RPMI7951 (cell line): ENCODE measurements around the gene KLHL7.

- RAMPAGE, long total RNA = no peak
Observed at GRCh38 chr7:22212232-22212800, 144.6 kb downstream of the RAPGEF5 start.

DNA sequence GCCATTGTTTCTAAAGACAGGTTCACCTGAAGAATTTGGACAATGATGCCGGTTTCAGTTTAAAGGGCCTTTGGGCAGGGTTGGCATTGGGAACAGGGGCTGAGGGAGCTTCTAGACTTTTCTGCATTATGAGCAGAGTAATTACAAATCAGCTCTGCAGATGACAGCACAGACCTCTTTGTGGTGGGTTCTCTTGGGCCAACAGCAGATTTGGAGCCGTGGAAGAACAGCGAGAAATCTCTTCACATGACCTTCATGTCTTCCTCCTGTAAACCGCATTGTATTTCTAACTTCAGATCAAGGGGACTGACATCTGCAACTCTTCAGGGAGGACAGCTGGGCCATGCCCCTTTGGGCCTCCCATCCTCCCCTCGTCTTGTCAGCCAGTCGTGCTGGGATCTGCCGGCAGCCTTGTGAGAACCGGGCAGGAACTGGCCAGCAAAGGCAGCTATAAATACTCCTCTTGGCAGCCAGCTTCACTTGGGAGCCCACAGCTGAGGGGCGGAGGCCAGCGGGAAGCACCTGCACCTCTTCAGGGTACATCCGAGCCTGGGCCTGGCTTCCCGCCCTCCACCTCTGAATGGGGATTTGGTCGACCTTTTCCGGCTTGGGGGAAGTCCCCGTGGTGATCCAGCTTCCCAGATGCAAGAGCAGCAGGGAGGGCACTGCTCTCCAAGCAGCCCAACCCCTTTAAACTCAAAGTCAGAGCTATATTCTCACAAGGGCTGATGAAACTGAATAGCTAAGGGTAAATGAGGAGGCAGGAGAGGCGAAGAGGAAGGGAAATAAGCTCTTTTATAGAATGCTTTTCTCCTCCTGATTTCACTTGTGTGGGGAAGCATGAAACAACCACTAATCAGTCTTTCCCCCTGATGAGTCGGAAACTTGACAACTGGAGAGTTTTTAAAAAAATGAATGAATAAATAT, 54.7 kb downstream of the STEAP1B start:
- RAMPAGE, long total RNA = no peak

DNA sequence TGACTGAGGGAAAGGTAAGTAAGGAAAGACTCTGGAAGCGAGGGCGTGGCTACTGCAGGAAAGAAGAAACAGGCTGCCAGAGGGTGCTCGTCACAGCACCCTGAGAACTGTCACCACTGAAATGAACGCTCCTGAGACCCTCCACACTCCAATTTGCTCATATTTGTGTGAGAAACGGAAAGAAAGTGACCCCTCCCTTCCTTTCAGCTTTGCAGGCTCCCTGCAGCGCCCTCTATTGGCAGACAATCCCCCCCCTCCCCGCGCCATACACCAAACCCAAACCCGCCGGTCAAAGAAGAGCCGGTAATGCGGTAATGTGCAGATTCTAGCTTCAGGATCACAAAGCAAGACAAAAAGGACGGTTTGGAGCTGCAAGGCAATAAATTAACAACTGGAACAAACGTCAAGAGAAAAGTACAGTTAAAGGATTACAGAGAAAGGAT, 47.8 kb downstream of the STEAP1B start:
- RAMPAGE, long total RNA = no peak

- RAMPAGE, long total RNA = no peak
Observed at GRCh38 chr7:22811929-22813010, 10.4 kb downstream of the TOMM7 start.

GRCh38 chr7:23009754-23010081, 4.2 kb downstream of the HYCC1 start:
- RAMPAGE, long total RNA = no peak

GRCh38 chr7:23105715-23105999, at the start of gene KLHL7:
Gene KLHL7 (plus strand): TSS chr7:23105785.
- RAMPAGE, long total RNA = no peak

DNA sequence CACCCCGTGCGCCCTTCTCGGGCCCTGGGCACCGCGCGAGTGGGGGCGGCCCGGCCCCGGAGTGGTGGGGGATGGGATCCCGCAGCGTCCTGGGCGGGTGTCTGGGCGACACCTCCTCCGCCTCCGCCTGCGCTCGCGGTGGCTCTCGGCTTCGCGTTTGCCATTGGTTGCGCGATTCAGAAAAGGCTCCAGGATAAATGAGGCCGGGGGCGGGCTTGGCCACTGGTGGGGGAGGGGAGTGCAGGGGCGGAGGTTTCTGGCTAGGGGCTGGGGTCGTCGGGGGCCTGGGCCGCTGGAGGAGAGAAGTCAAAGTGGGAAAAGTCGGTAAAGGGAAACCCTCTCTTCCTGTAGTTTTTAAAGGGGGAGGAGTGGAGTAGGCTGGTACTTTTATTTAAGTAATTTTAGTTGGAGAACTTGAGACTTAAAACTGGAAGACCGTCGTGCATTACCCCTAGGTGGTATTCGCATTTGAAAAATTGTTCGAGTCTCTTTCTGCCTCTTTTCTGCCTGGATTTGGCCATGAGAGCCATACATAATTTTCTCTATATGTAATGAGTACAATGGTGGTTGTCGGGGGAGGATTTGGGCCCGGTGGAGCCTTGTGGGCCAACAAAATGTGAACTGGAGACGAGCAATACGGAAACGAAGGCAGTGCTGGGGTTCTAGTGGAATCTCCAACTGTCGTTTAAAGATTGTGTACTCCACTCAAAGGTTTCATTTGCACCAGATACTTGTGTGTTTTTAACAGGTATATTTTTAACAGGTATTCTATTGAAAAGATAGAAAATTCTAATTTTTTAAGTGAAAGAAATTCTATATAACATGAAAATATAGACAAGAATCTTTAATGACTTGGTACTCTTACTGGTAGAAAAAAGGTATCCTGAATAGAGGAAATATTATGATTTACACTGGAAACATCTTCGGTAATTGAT, 1.2 kb upstream of the IGF2BP3 start:
- RAMPAGE, long total RNA = no peak

DNA sequence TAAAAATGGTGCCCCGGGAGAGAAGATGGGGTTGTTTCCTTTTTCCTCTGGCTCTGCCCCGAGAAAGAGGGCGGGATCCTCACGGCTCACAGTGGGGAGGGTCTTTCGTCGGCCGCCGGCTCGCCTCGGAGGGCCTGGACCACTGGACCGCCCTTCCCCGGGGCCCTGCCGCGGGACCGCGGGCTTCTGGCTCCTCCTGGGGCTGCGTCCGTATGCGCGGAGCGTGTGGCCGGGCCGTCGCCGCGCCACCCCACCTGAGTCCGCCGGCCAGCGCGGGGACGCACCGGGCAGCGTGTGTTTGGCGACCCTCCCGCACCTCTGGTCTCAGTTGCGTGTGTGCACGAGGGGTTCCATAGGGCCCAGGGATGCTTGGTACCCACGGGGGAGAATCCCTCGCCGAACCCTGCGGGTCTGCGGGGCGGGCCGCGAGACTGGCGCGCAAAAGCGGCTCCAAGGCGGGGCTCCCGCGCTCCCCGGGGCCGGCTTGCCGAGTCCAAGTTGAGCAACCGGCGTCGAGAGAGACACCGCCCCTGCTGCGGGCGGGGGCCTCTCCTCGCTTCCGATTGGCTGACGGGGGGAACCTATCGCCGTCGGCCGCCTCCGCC, 3.7 kb upstream of the IGF2BP3 start:
- RAMPAGE, long total RNA = no peak

DNA sequence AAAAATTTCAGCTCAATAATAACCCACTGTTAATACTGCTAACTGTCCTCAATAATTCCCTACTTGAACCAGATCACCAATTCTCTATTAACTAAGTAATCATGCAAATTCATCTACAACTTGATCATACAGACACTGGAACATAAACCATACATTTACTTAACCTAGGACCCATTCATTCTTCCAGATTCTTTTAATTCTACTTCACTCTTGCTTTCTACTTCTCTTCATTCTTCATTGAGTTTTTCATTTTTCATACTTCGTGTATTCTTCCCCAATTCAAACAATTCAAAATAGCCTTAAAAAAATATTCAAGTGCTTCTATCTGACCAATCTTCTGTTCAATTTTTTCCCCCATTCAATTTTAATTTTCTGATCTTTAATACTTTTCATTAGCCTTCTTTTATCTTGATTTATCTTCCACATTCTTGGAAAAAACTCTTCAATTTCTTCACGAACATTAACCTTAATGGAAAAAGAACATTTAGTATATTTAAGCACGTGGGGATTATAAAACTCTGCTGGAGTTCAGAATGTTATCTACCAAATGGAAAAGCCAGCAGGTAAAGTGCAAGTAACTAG, 9.7 kb downstream of the TRA2A start:
- RAMPAGE, long total RNA = no peak

- RAMPAGE, long total RNA = no peak
Observed at GRCh38 chr7:23539560-23540071, 7.8 kb upstream of the TRA2A start.

- RAMPAGE, long total RNA = no peak
Observed at GRCh38 chr7:23759955-23760581, 50.0 kb downstream of the STK31 start.

- RAMPAGE, long total RNA = no peak
Observed at GRCh38 chr7:24781162-24781525, 23.9 kb upstream of the GSDME start.

DNA sequence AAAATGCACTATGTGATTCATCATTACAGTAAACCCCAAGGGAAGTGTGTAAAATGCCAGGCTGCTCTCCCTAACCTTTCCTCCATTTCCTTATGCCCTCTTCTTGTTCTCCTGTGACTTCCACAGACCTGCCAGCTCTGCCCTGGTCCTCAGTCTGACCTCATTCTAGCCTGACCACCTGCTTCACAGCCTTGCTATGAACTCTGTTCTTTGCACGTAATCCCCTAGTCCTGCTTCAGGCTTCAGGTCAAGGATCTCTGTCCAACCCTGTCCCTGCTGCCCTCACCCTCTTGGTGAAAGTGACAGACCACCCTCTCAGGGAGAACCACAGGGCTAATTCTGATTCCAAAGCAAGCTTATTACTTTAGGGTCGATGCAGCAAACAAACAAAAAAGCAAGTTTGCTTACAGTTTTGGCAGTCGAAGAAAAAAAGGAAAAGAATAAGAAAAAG, 57.4 kb downstream of the OSBPL3 start:
- RAMPAGE, long total RNA = no peak

DNA sequence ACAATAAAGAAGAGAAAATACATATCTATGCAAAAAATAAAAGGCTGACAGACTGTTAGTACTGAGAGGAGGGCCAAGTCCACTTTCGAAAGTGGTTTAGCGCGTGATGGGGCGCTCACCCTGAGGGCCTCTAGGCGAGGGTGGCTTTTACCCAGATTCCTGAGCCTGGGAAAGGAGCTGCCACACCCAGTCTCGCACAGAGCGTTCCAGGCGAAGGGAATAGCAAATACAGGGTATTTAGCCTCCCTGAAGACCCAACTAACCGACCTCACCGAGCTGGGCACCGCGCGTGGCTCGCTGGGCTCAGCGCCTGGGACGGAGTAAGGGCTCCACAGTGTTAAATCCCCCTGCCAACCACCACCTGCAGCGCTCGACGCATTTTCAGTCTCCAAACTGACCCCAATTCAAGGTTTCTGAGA, 1.2 kb upstream of the OSBPL3 start:
- RAMPAGE, long total RNA = no peak

DNA sequence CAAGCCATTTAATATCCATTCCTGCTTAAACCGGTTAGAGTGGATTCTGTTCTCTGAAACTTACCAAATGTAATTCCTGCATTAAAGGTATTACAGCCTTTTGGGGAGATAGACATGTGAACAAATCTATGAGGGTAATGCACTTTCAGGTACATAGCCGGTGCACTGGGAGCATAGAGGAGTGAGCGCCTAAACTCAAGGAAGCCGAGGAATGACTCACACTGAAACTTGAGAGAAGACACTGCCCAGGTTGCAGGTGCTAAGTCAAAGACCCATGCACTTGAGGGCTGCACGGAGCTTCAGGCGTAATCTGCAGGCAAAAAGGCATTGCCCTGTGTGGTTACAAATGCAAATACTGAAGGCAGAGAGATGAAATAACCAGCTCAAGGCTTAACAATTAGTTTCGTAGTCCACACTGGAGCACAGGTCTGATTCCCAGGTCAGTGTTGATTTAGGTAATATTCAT, 51.0 kb upstream of the OSBPL3 start:
- RAMPAGE, long total RNA = no peak

- RAMPAGE, long total RNA = no peak
Observed at GRCh38 chr7:25112191-25112808, 12.8 kb downstream of the CYCS start.

DNA sequence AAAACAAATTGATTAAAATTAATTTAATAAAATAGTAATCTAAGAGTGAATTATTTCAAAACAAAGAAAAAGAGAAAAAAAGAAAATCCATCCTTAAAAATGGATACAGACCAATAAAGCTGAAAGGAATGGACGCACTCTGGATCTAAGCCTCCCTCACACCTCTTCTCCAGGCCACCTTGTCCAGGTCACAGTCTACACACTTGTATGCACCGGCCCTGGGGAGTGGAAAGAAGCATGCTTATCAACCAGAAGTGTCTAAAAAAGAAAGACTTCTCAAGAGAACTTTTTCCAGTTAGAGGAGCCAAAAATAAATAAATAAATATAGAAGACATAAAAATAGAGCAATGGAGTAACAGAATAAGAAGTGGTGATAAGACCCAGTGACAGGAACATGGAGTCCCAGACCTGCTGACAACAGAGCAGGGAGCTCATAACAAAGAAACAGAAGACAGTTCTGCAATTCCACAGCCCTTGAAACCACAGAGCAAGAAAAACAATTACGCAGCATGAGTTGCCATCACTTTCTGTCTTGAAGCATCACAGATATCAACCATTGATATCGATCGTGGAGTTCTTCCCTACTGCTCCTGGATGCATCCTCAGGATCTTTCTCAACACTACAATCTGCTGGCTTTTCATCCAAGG, 311.7 kb upstream of the NFE2L3 start:
- RAMPAGE, long total RNA = no peak

- RAMPAGE, long total RNA = no peak
Observed at GRCh38 chr7:25853756-25854711, 298.0 kb upstream of the NFE2L3 start.

DNA sequence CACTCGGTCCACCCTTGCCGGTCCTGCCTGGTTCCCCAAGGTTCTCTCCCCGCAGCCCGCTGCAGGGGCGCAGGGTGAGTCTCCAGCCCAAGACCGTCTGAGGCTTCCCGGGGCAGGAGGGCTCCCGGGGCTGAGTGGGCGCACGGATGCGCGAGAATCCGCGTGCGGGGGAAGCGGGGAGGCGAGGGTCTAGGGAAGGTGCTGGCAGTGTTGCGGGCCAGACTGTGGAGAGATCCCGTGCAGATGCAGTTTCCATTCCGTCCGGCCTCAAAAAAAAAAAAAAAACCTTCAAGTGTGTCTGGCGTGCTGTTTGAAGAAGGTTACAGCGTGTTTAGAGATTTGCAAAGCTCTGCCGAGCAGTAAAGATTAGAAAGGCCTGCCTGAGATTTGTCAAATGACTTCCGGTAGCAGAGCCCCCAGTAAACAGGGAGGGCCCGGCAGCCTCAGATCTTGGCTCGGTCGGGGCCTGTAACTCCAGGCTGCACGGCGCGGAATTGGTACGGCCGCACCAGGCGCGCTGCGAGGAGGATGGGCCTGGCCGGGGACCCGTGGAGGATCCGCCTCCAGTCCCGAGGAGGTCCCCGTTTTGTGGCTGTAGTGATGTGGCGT, 293.3 kb upstream of the NFE2L3 start:
- RAMPAGE, long total RNA = no peak

- RAMPAGE, long total RNA = no peak
Observed at GRCh38 chr7:26187078-26187732, 13.3 kb downstream of the HNRNPA2B1 start.